Progenitor cell of endocrine pancreas (in vitro differentiated cells): Measurements from ENCODE around the genes PILRA and FBXO24.

GRCh38 chr7:100003487-100004272 is 11.7 kb upstream of the ZKSCAN1 start:
- PRO-cap, result no peak

GRCh38 chr7:100022714-100023019 is 7.3 kb downstream of the ZKSCAN1 start:
- PRO-cap, result no peak

GRCh38 chr7:100023272-100024001 is 8.0 kb downstream of the ZKSCAN1 start:
- PRO-cap, result no peak

DNA sequence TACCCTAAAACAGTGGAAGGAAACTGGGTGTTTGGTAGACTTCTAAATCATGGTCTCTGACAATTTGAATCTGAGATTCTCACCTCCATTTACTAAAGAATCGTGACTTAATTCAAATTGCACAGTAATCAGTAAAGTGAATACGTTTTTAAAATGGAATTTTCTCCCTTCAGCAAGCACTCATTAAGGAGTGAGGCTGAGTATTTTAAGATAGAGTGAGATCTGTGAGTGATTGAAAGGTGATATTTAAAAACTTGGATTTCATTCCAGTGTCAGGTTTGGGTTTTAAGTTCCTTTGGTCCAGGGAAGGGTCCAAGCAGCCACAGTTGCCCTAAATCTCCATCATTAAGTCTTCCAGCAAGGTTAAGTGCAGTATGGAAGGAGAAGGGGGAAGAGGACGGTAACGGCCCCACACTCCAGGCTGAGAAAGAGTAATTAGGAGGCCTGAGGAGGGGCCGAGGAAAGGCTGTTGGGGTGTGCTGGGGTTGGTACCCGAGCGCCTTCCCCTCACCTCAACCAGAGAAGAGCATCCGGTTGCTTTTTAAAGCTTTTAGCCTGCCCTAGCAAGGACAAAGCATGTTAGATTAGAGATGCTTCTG is 9.2 kb upstream of the ZSCAN21 start:
- PRO-cap, result no peak

DNA sequence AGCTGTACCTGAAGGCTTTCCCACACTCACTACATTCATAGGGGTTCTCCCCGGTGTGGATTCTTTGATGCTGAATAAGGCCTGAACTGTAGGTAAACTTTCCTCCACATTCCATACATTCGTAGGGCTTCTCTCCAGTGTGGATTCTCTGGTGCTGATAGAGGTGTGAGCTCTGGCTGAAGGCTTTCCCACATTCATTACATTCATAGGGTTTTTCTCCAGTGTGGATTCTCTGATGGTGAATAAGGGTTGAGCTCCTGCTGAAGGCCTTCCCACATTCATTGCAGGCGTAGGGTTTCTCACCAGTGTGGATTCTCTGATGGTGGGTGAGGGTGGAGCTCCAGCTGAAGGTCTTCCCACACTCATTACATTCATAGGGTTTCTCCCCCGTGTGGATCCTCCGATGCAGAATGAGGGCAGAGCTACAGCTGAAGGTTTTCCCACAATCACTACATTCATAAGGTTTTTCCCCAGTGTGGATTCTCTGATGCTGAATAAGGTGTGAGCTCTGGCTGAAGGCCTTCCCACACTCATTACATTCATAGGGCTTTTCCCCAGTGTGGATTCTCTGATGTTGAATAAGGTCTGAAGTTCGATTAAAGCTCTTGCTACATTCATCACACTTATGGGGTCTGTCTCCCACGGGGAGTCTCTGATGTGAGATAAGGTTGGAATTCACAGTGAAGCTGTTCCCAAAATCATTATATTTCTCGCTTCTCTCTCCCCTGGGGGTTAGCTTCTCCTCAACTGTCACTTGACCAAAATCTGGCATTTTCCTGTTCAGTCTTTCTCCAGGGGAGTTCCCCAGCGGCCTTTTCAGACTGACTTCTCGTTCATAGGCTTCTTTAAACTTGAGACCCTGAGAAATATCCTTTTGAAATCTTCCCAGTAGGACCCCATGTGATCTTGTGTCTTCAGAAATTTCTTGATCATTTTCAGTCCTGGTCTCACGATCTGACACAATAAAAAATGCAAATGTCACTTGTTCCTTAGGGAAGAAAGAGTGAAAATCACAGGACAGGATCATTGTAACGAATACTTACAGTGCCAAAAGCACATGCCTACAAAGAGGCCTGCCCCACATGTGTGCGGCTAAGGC is 9.9 kb downstream of the ZNF3 start:
- PRO-cap, result no peak

GRCh38 chr7:100095861-100096688 is 5.1 kb downstream of the MCM7 start:
- PRO-cap, result no peak

GRCh38 chr7:100247219-100247899 is 27.6 kb downstream of the PVRIG start:
- PRO-cap, result no peak

- PRO-cap, result no peak
Measured at GRCh38 chr7:100344497-100345274, 13.2 kb upstream of the PILRB start.

GRCh38 chr7:100373090-100373746 is at the start of gene PILRA:
Gene PILRA, plus strand, starts transcription at chr7:100373487.
- PRO-cap, result no peak

GRCh38 chr7:100477151-100478058 is 1.6 kb downstream of the TSC22D4 start:
- PRO-cap, result no peak

DNA sequence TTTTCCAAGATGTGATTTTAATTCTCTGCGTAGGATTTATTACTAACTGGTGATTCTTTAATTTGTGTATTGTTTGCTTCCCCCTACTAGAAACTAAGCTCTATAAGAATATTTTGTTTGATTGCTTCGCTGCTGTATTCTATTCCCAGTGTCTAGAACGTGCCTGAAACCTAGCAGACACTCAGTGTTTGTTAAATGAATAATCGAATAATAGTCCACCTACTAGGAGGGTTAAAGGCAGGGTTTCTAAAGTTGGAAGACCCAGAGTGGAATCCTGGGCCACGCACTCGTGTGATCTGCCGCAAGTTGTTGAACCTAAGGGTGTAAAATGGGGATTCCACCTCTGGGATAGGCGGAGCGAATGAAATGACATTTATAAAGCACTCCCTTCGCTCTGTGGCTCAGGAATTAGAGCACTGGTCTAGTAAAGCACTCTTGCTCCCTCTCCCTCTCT is 713 bp upstream of the AGFG2 start:
- PRO-cap, result no peak

GRCh38 chr7:100547766-100548373 is 8.9 kb downstream of the AGFG2 start:
- PRO-cap, result no peak

DNA sequence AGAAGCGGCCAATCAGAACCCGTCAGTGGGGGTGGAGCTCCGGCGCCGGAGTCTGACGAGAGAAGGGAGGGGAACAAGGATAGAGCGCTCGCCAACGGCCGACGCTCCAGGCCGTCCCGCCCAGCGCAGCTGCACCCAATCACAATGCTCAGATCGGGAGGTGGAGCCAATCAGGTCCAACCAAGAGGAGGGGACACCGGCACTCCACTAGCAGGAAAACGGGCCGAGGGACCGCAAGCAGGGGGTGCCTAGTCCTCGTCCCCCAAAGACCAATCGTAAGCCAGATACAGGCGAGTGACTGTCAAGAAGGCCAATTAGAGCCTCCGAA is at the start of gene FBXO24:
TSS of gene FBXO24 (plus strand) at position 82 of the 328 bp plus-strand sequence.
- PRO-cap, result bidirectional peak, plus-strand start at position 207 of the sequence, minus-strand start outside the sequence

- PRO-cap, result no peak
Measured at GRCh38 chr7:100590231-100590736, 4.2 kb downstream of the FBXO24 start.

- PRO-cap, result bidirectional peak, plus-strand start at chr7:100626767, minus-strand start at chr7:100626611
Measured at GRCh38 chr7:100626084-100627433, 14.2 kb downstream of the MOSPD3 start.

- PRO-cap, result no peak
Measured at GRCh38 chr7:100674128-100675156, 902 bp downstream of the GNB2 start.

GRCh38 chr7:100676422-100676896 is 2.9 kb downstream of the GNB2 start:
- PRO-cap, result no peak

- PRO-cap, result no peak
Measured at GRCh38 chr7:100678855-100679217, 5.3 kb downstream of the GNB2 start.

- PRO-cap, result no peak
Measured at GRCh38 chr7:100802961-100803984, 24.1 kb downstream of the EPHB4 start.

GRCh38 chr7:100807171-100807990 is 19.9 kb downstream of the EPHB4 start:
- PRO-cap, result no peak